Psoas muscle (tissue), 2 donors: ENCODE measurements around a stretch of chr10.

DNA sequence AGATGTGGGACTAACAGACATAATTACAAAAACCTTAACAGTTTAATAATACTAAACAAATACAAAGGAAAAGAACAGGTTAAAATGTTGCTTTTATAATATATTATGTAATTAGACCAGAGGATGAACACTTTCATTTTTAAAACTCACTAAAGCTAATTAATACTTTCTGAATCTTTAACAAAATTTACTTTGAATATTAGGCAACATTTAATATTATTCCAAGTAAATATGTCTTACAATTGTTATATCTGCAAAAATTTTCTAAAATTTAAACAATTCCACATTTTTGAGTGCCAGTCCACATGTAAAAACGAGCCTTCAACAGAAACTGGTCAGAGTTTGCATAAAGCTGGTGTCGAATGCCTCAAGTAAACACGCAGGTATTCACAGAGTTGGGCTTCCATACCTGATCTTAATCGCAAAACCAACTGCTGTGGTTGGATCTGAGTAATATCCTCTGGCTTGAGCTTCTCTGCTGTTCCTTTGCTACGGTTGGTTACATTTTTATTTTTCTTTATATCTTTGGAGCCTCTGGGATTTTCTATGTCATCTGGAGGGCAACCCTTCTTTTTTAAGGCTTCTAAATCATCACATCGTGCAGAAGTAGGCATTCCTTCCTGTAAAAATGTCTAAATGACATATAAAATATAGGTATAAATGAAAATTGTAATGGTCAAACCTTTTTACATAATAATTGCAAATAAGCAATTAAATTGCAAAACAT, 28.5 kb downstream of the ITGB1 start:
- PRO-cap, 2 experiments: no peak in any of the 2 experiments

- PRO-cap, 2 experiments: peak in 2 of 2 experiments; most common plus-strand start chr10:33005616 (in 1); most common minus-strand start chr10:33005773 (in 2)
These were observed 47.5 kb upstream of the ITGB1 start for GRCh38 chr10:33005079-33006292.

DNA sequence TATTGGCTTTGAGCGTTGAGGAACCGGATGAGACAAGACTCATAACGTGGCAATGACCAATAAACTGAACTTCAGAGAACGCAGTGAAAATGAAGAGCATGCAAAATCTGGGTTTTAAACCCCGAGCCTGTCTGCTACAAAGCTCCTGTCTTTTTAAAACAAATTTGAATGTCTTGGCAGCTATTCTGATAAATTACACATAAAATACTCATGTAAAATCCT, 74.7 kb upstream of the ITGB1 start:
- PRO-cap, 2 experiments: no peak in any of the 2 experiments

DNA sequence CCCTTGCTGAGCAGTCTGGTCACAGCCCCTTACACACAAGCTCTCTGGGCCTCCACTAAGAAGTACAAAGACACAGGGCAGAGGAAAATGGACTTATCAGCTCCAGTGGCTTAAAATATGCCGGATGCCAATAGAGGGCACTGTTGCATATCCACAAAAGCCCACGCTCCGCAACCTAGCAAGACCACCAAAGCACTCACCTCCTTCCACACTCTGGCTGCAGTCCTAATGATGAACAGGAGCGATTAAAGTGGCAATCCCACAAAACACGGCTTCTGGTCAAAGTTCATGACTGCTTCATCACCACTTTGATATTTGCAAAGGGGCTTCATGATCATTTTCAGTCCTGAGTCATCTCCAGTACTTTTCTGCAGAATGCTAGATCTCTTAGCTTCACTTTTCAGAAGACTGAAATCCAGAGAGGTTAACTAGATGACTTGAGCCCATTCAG, 158.3 kb upstream of the ITGB1 start:
- PRO-cap, 2 experiments: no peak in any of the 2 experiments

DNA sequence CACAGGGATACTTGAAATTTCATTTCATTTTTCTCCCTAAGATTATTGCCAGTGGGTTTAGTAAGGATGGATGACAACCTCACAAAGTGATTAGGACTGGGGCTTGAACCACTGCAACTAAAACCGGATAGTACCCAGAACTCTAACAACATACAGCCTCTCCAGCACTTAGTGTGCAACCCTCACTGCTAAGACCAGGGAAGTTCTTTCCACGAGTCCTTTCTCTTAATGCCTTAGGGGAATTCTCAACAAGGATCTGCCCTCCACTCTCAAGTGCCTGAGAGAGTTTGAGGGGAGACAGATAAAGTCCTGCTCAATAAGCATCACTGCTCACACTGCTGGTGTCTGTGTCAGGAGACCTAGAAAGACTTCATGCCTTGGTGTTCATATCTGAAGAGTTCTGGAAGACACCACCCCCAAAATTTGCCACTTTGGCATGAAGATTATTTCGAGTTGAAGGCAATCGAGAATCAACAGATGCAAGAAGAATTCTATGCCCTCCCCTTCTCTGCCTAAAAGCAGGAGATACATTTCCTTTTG, 104.5 kb downstream of the NRP1 start:
- PRO-cap, 2 experiments: no peak in any of the 2 experiments

- PRO-cap, 2 experiments: no peak in any of the 2 experiments
These were observed 344.2 kb upstream of the NRP1 start for GRCh38 chr10:33678814-33679013.

DNA sequence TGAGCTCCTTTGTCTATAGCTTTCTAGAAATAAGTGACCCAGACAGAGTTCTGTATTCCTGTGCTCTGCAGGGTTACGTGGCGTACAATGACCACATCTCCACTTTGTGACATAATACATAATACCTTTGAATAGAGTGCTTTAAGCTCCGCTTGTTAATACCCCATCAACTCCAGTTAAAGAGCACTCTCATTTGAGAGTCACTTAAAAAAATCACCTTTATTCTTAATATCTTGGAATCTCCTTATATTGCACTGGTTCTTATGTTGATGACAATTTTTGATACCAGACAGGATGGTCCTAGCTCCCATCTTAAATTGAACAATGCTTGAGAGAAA, 619.0 kb downstream of the PARD3 start:
- PRO-cap, 2 experiments: no peak in any of the 2 experiments

- PRO-cap, 2 experiments: no peak in any of the 2 experiments
These were observed 565.4 kb downstream of the PARD3 start for GRCh38 chr10:34249690-34250195.

DNA sequence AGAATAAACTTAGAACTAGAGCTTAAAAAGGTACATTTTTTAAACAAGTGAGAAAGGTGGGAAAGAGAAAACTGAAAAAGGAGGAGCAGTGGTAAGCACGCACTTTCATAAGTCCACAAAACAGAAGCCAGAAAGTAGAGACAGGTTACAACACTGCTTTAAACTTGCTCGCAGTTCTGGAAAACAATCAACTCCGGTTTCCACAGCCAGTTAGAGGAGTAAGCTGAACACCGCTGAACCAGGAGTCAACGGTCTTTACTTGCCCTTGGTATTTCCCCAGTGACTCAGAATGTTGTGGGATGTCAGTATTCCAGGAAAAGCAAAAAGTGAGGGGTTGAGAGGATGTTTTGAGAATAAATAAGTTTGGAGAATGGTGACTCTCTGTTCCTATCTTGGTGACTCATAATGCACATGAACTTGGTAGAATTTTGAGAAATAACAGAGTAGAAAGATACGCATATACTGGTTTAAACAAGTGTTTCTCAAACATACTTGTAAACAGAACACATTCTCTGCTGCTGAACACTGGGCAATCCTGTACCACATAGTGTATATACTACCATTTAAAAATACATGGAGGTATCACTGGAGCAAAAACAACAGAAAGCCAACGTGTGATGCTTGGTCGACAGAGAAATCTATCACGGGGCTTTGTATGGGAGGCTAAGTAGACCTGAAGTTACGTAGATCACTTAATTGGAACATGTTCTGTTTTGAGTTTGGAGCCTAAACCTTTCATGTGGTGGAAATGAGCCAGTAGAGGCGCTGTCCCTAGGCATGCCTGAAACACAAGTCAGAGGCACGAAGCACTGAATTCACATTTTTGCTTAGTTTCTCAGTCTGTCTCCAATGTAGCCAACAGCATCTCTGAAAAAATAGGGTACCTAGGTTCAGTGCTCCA, 534.4 kb downstream of the PARD3 start:
- PRO-cap, 2 experiments: no peak in any of the 2 experiments

GRCh38 chr10:34515509-34515974, 299.6 kb downstream of the PARD3 start:
- PRO-cap, 2 experiments: no peak in any of the 2 experiments

GRCh38 chr10:34659601-34660245, 155.4 kb downstream of the PARD3 start:
- PRO-cap, 2 experiments: no peak in any of the 2 experiments

DNA sequence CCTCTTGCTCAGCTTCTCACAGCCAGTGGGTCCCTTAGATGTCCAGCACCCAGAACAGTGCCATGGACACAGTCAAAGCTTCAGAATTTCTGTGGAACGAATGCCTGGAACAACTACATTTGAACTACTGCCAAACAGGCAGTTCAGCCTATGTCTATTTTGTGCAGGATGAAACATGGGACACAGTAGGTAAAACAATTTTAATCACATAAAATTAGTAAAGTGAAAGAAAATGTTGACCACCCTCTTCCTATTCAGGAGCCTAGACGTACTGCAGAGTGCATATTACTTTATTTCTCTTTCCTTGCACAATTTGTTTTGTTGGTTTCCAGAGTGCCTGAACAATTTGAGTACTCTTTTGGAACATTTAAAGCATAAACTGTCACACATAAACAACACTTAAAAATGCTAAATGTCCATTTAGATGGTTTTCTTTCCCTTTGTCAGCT, 2.1 kb downstream of the PARD3 start:
- PRO-cap, 2 experiments: no peak in any of the 2 experiments

DNA sequence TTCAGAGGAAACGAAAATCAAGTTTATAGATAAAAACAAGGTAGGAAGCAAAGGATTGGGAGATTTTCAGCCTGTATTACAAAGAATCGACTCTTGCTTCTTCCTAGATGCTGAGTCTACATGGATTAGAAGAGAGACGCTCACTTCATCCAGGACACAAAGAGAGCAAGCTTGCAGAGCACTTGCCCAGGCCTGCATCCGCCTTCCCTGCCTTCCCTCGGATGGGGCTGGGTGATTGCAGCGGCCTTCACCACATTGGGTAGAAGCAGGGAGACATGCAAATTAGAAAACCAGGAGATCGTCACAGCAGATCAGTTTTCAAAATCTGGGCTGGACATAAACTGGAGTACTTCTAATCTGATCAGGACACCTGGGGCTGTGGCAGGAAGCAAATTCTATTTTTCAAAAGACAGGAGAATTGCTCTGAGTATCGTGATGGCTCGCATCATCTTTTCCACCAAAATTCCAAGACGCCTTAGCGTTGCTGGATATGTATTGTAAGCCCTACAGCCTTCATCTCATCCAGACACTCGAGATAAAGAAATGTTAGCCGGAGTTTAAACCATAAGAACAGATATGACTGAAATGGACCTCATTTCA, 91.0 kb upstream of the PARD3 start:
- PRO-cap, 2 experiments: no peak in any of the 2 experiments

- PRO-cap, 2 experiments: no peak in any of the 2 experiments
These were observed 126.7 kb upstream of the PARD3 start for GRCh38 chr10:34941697-34942322.

DNA sequence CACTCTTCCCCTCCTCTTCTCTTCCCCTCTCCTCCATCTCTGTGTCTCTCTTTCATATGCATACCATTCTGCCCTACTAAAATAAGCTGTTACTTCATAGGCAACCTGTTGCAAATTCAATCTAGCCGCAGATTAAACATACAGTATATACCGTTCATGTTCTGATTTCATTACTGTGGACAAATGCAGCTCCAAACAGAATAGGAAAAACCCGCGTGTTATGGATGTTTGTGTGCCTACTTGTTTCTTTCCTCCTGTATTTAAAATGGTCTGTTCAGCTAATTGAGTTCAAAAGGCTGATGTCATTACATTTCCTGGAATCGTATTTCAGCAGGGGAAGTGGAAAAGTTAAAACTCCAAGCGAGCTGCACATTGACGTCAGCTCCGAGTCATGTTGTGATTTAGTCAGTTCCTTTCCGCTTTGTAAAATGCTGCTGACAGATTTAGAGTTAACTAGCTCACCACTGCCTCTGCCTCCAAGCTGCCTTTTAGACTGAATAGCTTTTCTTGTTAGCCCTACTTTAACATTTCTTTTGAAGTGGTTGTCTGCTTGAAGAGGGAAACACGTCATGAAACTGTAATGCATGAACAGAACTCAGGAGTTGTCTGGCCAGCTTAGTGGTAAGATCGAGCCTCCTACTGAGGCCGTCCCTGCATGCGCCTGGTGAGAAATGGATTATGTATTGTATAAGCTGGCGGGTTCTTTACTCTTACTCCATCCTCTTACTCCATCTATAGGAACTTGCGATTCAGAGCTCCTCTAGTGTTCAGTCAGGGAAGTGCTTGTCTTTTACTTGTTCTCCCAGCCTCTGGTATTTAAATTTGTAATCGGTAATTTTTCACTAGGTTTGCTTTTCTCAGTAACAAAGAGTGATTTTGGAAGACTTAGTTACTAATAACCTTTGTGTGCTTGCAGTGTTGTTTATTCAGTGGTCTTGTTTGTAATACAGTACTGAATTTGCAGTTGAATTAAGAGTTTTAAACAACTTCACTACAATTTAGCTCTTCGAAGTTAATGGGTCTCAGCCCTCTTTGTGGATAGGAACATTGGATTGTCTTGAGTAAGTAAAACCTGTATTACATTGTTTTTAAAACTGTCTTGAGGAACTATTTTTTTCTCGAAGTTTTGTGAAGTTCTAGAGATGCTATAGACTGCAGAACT, 69.2 kb downstream of the CREM start:
- PRO-cap, 2 experiments: peak in 2 of 2 experiments; most common plus-strand start position 426 of the sequence (in 1); most common minus-strand start position 262 of the sequence (in 2)

DNA sequence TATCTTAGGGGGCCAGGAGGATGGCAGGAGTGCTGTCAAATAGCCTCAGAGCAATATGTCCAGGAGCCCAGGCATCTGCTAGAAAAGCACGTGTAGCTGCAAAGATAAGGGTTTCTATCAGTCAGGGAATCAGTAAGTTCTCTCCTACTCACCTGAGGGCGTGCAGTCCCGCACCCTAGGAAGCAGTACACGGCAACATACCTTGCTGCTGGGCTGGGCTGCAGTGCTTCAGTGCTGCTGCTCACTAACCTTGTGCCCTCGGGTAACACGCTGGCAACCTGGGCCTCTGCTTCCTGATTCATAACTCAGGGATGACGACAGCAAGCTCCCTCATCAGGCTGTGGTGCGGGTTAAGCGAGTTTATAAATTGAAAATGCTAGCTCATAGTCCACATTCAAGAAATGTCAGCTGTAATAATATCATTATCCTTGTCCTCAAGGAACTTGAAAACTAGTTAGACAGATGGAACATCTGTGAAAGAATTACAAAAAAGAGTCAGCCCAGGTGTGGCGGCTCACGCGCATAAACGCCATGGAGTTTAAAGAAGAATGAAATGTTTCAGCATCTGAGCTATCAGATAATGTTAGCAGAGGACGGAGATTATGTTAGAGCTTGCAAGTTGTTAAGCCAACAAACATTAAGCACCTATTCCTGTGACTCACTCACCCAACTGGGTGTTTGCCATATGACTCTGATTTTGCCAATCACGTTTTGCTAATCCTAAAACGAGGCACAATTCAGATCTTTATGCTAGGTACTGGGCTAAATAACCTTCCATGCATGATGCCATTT, 29.3 kb upstream of the CCNY start:
- PRO-cap, 2 experiments: no peak in any of the 2 experiments

DNA sequence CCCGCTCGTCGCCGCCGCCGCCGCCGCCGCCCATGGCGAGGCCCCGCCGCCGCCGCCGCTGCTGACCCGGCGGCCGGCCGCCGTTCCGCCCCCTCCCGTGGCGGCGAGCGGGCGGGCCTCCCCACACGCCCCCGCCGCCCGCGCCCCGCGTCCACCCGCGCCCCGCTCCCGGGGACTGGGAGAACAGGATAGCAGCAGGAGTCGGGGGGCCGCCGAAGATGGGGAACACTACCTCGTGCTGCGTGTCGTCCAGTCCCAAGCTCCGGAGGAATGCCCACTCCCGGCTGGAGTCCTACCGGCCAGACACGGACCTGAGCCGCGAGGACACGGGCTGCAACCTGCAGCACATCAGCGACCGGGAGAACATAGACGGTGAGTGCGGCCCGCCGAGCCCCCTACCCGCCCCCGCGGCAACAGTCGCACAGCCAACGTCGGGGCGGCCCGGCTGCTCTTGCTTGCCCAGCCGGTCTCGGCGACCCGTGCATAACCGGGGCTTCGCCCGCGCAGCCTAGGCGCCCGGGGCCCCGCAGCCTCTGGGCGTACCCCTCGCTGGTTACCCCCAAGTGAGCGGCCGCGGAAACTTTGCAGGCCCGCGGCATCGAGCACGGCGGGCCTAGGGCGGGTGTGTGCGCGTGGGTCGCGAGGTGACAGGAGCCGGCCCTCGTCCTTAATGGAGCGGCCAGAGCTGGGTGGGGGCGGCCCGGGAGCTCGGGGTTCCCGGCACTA, 690 bp downstream of the CCNY start:
- PRO-cap, 2 experiments: peak in 2 of 2 experiments; most common plus-strand start position 302 of the sequence (in 1); most common minus-strand start position 272 of the sequence (in 2)

DNA sequence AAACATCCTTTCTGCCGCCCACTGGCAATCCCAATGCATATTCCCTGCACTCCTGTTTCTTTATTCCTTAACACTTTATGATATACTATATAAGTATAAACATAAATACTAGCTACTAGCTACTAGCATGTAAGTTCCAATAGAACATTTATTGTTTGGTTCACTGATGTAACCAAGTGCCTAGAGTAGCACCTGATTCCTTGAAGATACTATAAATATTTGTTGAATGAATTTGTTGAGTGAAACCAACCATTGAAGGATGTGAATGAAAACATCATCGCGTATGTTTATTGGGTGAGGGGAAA, 5.0 kb downstream of the CCNY start:
- PRO-cap, 2 experiments: no peak in any of the 2 experiments

DNA sequence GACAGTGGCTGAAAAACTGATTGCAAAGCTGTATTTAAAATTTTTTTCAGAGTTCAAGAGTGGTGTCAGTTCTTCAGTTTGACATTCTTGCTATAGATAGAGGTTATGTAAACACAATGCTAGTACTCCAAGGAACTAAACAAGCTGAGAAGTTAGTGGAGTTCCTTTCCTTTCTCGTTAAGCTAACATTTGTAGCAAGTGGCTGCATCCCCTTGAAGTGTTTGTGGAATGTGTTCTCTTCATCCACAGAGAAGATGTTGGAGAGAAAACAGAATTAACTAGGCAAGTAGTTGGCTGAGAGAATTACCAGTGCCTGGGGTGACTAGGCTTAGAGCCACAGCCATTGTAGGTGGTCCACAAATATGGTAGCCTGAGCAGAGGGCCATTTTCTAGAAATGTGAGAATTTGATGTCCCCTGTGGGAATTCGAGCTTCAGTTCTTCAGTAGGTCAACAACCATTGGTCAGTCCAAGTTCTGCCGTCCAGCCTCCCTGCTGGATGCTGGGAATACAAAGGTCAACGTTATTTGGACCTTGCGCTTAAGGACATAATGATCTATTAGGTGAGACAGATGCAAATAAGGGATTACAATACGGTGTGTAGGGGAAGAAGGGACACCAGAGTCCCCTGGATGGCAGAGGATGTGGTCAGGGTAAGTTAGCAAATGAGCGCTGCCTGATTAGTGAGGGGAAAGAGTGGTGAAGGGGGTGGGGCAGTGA, 16.0 kb downstream of the CCNY start:
- PRO-cap, 2 experiments: no peak in any of the 2 experiments

DNA sequence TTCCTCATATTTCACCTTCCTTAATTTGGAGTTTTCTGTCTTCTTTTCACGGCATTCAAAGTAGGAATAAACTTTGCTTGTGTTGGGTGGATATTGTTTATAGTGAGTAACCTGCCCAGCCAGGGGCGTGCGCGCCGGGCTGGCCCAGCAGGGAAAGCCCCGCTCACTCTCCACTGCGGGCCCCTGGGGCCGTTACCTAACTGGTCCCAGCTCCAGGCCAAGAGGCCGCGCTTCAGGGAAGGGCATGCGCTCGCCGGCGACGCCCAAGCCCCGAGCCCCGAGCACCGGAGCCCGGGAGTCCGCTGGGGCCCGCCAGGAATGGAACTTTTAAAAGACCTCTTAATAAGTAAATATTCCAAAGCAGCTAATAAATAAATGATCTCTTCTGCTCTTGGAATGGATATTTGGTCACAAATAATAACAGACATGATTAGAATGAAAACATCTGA, 601.2 kb upstream of the ANKRD30A start:
- PRO-cap, 2 experiments: no peak in any of the 2 experiments